Skeletal muscle tissue (tissue), 7 donors: ENCODE measurements around the genes ZC3H4, C5AR1, DHX34 and PLA2G4C.

- PRO-cap, 3 experiments: peak in 3 of 3 experiments; most common plus-strand start chr19:47113854 (in 1); most common minus-strand start chr19:47113748 (in 2)
- RAMPAGE, long total RNA: no peak
- RRBS, 2 experiments: 0% methylated on average over 4 of the region's 22 CpGs; no CpG with 5 or more reads in 1 of the 2 experiments
Measured at GRCh38 chr19:47113653-47114349, at the start of gene ZC3H4. Gene ZC3H4 (minus strand): TSS chr19:47113776.

DNA sequence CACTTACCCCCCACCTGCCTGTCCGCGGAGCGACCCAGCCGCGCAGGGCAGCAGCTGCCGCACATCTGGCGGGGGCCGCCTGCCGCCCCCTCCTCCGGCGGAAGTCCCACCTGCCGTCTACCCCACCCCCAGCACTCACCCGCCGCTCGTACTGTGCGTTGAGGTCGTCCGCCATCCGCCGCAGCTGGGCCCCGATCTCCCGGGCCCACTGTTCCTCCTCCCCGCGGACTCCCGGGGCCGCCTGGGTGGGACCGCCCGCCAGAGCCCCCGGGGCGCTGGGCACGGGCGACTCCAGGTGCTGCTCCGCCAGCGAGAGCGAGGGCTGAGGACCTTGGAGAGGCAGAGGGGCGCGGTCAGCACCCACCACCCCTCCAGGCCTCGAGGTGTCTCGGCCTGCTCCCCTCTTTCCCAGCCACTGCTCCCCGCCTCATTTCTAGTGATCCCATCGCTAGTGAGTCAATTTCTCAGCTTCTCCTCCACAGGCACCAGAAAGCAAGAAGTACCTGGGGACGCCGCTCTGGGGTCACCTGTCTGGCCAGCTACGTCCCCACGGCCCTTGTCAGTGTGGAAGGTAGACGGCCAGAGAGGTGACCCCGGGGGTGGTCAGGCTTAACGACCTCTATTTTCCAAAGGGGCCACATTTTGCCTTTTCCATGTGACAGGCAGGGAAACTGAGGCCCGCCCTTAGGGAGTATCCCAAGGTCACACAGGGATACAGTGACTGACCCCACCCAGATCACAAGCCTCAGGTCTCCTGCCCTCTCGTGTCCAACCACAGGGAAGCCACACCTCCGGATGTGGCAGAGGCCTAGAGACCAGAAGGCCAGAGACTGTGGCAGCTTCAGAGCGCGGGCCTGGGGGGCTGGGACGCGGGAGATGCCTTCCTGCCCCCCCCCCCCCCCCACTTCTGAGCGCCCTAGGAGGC lies 4.3 kb downstream of the BBC3 start:
- PRO-cap, 3 experiments: peak in 3 of 3 experiments; most common plus-strand start position 844 of the sequence (in 2); most common minus-strand start position 723 of the sequence (in 1)
- RAMPAGE, long total RNA: no peak
- RRBS, 2 experiments: 1 to 4% methylated on average over 13 of the region's 56 CpGs

DNA sequence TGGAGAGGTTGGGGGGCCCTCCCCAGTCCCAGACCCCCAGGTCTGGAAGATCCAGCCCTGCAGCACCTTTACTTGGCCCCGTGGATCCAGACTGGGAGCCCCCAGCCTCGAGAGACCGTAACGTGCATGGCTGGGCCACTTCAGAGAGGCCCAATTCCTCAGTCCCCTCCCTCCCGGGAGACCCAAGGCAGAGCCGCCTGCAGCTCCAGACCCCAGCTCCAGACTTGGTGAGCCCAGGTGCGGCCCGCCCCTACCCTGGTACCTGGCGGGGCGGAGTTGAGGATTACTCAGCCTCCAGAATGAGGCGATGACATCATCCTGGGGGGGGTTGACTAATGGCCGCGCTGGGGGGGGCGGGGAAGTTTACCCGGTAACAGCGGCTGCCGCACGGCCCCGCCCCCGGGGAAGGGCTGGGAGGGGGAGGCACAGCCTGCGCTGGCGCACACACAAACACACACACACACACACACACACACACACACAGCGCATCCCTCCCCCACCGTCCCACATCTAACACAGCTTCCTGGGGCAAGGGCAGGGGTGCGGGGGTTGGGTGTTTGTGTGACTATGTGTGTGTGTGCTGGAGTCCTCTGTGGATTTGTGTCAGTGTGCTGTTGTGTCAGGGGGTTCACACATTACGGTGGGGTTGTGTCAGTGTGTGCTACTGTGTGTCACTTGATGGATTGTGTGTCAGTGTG lies 10.1 kb upstream of the BBC3 start:
- PRO-cap, 3 experiments: no peak in any of the 3 experiments
- RAMPAGE, long total RNA: no peak
- RRBS, 2 experiments: no CpG with 5 or more reads among the region's 26 CpGs

DNA sequence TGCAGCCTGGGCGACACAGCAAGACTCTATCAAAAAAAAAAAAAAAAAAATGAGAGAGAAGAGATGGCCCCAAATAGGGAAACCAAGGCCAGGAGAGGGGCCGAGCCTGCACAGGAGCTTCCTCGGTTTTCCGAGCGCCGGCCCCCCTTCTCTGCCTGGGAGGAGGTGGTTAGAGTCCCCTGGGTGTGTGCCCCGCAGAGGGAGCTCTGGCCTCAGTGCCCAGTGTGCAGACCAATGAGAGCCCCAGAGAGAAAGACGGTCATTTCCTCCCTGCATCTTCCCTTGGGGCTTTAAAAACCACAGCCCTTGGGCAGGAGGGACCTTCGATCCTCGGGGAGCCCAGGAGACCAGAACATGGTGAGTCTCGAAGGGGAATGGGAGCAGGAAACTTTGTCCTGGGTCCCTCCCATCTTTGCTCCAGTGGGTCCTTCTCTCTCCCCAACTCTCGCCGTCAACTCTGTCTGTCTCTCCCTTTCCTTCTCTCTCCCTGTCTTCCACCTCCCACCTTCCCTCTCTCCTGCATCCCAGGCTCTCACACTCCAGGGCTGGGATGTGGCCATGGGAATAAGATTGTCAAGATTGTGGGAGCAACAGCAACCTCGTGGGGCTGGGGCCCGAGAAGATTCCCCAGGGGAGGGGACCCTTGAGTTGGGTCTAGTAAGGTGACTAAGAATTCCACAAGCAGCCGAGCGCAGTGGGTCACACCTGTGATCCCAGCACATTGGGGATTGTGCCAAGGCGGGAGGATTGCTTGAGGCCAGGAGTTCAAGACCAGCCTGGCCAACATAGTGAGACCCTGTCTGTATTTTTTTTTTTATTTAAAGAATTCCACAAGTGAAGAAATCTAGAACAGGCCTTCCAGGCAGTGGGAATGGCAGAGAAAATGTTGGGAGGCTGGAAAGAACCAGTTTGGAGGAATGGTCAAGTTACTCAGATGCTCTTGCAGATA lies at the start of gene C5AR1:
C5AR1 (plus strand) TSS at position 320 of the 949 bp plus-strand sequence.
- PRO-cap, 3 experiments: peak in 3 of 3 experiments; most common plus-strand start position 320 of the sequence (in 3); most common minus-strand start position 236 of the sequence (in 1)
- RAMPAGE, long total RNA: no peak
- RRBS, 2 experiments: no CpG with 5 or more reads among the region's 18 CpGs

GRCh38 chr19:47349151-47350290 lies at the start of gene DHX34:
Gene DHX34 (plus strand): TSS chr19:47349315.
- PRO-cap, 3 experiments: peak in 2 of 3 experiments; most common plus-strand start chr19:47349334 (in 1)
- RAMPAGE, long total RNA: no peak
- RRBS, 2 experiments: 1 to 2% methylated on average over 14 of the region's 60 CpGs

DNA sequence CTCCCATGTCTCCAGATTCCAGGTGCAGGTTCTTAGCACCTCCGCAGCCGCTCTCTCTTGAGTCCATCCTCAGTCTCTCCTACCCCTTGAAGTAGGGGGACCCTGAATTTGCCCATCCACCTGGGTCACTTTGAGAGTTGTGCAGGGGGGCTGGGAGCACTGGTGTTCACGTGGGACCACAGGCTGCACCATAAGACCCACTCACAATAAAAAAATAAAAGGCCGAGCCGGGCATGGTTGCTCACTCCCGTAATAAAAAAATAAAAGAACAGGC lies 33.2 kb downstream of the DHX34 start:
- PRO-cap, 3 experiments: no peak in any of the 3 experiments
- RAMPAGE, long total RNA: no peak
- RRBS, 2 experiments: 100% methylated on average over 1 of the region's 6 CpGs; no CpG with 5 or more reads in 1 of the 2 experiments

DNA sequence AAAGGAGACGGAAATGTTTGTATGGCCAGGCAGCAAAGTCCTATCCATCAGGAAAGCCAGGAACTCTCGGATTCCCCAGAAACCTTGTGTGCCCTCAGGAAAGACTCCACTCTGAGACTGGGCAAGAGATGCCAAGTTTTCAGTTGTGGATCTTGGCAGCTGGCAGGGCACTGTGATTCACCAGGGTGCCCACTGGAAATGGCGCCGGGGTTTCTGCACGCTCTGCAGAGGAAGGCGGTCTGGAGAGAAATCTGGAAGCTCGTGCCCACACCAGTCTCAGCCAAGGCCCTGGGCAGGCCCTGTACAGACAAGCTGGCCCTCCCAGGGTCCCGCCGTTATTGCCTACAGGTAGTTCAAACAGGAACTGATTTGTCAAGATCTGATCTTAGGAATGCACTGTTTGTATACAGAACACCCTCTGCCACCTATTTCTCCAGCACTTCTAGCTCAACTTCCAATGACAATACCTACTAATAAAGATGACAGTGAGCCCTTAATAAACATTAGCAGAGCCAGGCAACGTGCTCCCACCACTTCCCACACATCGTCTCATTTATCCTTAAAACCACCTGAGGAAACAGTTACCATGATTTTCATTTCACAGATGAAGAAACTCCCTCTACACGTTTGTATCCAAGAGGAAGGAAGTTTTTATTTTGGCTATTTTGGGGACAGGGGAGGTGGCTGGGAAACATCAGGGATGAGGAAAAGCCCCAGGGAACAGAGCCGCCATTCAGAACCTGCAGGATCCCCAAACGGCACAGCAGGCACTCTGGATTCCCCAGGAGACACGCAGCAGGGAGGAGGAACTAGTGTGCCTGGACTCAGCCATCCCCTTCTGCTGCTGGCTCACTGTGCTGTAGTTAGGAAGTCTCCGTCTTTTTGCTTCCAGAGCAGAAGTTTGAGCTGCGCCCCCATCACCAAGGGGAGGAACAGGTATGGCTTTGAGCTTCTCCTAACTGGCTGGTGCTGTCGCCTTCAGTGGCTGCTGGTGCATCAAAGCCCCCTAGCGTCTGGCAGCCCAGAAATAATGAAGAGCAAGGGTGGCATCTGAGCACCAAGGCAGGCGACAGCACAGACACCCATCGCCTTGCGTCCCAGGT lies 4.6 kb downstream of the NAPA start:
- PRO-cap, 3 experiments: no peak in any of the 3 experiments
- RAMPAGE, long total RNA: no peak
- RRBS, 2 experiments: no CpG with 5 or more reads among the region's 22 CpGs

DNA sequence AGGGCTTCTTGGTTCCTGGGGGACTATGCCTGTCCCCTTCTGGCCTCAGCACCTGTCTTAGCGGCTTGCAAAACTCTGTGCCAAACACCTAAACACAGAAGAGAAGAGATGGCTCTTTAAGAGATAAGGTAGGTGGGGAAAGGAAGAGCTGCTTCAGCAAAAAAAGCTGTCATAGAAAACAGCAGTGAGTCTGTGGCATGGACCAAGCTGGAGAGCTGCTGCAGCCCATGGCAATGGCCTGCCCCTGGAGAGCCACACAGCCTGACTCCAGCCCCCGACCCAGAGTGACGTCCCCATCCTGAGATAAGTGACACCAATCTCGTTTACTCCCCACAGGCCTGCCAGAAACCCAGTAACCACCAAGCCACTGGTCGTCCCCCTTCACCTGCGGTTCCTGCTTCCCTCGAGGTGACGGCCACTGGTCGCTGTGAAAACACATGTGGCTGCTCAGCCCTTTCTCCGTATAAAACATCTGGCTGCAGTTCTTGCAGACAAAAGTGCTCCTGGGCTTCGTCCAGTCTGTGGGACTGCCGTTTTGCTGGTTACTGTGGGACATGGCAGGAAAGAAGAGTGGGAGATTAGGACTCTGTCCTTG lies 25.0 kb upstream of the NAPA start:
- PRO-cap, 3 experiments: no peak in any of the 3 experiments
- RAMPAGE, long total RNA: no peak
- RRBS, 2 experiments: no CpG with 5 or more reads among the region's 12 CpGs

DNA sequence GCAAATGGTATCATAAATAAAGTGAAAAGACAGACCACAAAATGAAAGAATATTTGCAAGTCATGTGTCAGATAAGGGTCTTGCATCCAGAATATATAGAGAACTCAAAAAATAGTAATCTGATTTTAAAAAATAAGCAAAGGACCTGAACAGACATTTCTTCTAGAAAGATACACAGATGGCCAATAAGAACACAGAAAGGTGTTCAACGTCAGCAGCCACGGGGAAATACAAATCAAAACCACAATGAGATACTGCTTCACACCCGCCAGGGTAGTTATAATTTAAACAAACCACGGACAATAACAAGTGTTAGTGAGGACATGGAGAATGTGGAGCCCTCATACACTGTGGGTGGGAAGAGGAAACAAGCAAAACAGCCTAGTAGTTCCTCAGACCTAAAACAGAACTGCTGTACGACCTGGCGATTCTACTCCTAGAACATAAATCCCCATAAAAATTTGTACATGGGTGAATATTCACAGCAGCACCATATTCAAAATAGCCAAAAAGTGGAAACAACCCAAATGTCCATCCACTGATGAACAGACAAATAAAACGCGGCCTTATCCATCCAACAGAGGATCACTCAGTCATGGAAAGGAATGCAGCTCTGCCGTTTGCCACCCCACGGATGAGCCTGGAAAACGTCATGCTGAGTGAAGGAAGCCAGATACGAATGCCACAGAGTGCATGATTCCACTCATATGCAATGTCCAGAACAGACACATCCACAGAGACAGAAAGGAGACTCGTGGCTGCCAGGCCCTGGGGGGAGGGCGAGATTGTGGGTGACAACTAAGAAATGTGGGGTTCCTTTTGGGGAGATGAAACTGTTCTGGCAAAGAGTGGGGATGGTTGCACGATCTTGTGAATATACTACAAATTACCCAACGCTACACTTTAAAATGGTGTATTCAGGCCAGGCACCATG lies 26.9 kb upstream of the NAPA start:
- PRO-cap, 3 experiments: no peak in any of the 3 experiments
- RAMPAGE, long total RNA: no peak
- RRBS, 2 experiments: no CpG with 5 or more reads among the region's 16 CpGs

GRCh38 chr19:47600510-47601172 lies 8.3 kb upstream of the BICRA start:
- PRO-cap, 3 experiments: peak in 3 of 3 experiments; most common plus-strand start chr19:47600630 (in 2)
- RAMPAGE, long total RNA: no peak
- RRBS, 2 experiments: 1 to 3% methylated on average over 22 of the region's 50 CpGs

DNA sequence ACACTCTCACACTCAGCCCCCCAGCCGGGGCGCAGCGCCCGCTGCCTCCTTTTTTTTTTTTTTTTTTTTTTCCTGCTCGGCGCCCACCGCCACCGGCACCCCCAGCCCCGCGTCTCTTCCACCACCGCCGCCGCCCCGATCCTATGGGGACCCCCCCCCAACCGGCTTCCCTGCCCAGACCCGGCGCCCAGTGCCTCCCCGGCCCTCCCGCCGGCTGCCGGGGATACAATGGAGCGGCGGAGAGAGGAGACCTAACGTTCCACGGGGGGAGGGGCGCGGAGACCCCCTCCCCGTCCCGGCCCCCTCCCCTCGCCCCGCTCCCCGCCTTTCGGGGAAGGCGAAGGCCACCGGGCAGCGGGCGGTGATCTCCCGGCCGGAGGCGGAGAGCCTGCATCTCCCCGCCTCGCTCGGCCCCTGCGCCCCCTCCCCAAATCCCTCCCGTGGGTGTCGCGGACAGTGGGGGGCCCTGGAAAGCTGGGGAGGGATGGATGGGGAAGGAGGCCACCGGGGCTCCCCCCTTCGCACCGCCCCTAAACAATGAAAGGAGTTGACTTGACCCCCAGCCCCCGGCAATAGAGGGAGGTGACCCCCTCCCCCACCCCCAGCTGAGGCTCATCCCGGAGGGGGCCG lies 509 bp downstream of the BICRA start:
- PRO-cap, 3 experiments: no peak in any of the 3 experiments
- RAMPAGE, long total RNA: no peak
- RRBS, 2 experiments: 3% methylated on average over 30 of the region's 53 CpGs

DNA sequence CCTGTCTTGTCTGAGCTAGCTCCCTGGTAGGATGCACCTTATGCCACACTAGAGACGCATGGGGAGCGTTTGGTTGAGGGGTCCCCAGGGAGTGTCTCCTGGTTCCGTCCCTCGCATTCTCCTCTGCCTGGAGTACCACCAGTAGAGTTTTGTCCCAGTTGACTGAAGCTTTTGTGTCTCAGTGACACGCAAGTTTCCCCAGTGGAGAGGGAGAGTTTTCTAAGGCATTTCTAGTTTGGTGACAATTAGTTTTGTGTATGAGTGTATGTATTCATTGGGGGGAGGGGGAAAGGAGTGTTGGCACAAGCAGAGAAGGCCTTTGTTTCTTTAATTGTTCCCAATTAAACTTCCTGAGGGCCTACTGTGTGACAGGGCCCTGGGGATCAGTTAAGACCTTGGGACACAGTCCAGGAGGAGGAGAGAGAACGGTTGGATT lies 4.7 kb downstream of the BICRA start:
- PRO-cap, 3 experiments: no peak in any of the 3 experiments
- RAMPAGE, long total RNA: no peak
- RRBS, 2 experiments: no CpG with 5 or more reads among the region's 6 CpGs

DNA sequence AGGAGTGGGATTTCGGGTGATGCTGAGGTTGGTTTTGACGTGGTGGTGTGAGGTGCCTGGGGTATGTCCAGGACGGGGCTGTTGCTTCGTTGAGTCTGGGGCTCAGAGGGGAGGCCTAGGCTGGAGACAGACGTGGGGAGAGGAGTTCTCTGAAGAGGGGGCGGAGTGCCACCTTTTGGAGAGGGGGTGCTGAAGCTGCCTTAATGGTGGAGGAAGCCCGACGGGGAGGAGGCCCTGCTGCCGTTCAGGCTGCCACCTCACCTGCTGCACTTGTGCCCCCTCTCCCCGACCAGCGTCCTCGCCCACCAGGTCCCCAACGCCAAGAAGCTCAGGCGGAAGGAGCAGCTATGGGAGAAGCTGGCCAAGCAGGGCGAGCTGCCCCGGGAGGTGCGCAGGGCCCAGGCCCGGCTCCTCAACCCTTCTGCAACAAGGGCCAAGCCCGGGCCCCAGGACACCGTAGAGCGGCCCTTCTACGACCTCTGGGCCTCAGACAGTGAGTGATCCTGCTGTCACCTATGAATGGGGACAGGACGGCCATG lies 5.3 kb downstream of the NOP53 start:
- PRO-cap, 3 experiments: no peak in any of the 3 experiments
- RAMPAGE, long total RNA: no peak
- RRBS, 2 experiments: 80 to 100% methylated on average over 1 of the region's 23 CpGs

- PRO-cap, 3 experiments: no peak in any of the 3 experiments
- RAMPAGE, long total RNA: no peak
- RRBS, 2 experiments: 67 to 68% methylated on average over 6 of the region's 29 CpGs
Measured at GRCh38 chr19:47860735-47861329, 1.8 kb downstream of the TPRX2 start.

DNA sequence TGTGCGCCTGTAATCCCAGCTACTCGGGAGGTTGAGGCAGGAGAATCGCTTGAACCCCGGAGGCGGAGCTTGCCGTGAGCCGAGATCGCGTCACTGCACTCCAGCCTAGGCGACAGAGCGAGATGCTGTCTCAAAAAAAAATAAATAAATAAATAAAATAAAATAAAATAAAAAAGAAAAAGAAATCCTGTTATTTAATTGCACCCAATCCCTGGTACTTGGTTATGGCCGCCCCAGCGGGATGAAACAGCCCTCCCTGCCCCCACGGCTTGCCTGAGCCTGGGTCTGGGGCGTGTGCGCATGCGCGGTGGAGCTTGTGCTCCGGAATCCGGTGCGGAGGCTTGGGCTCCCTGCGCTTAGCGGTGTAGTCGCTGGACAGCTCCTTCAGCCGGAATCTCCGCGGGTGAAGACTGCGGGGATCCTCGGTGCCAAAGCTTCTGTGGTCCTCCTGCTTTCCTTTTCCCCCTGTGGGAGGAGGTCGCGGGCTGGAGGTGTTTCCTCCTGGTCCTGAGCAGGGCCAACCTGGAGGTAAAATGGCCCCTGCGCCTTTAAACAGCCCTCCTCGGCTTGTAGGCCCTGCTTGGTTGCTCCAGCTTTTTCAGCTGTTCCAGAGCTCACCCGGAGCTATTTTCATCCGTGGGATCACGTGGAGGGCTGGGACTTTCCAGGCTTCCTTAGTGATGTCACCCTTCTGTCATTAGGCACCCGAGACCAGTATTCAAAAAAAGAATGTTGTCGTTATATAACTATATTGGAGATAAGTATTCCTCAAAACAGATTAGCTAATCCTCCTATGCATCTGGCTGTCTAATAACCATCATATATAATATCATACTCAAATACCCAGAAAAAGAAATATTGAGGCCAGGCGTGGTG lies at the start of gene PLA2G4C:
PLA2G4C (minus strand) TSS at position 604 of the 876 bp plus-strand sequence.
- PRO-cap, 3 experiments: peak in 3 of 3 experiments; most common plus-strand start position 301 of the sequence (in 1); most common minus-strand start position 569 of the sequence (in 2)
- RAMPAGE, long total RNA: no peak
- RRBS, 2 experiments: 2 to 3% methylated on average over 6 of the region's 39 CpGs

DNA sequence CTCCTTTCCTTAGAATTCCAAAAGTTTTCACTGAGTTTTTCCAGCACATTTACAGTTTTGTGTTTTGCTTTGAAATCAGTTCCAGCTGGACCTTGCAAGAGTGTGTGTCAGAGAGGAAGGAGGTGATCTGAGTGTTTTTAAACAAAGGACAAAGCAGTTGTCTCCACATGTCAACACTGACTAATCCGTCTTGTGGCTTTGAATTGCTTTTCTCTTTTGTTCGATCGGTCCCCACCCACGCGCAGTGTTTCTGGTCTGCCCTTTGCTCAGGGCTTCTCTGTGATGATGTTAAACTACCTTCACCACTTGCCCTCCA lies 13.2 kb upstream of the PLA2G4C start:
- PRO-cap, 3 experiments: no peak in any of the 3 experiments
- RAMPAGE, long total RNA: no peak
- RRBS, 2 experiments: no CpG with 5 or more reads among the region's 5 CpGs

DNA sequence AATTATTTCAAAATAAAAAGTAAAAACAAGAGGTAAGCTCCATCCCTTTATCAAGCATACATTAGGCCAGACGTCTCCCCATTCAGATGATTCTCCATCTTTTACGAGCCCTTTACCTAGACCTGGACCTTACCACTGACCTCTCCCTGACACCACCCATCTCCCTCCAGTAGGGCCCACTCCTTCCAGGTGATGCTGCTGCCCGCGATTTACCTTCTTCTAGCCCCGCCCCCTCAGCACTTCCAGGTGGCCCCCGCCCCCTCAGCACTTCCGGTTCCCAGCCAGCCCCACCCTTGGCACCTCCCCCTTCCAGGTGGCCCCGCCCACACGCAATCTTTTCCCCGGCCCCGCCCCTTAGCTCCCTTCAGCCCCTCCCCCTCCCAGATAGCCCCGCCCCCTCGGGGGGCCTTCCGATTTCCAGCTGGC lies 662 bp downstream of the LIG1 start:
- PRO-cap, 3 experiments: no peak in any of the 3 experiments
- RAMPAGE, long total RNA: no peak
- RRBS, 2 experiments: 3% methylated on average over 4 of the region's 14 CpGs

DNA sequence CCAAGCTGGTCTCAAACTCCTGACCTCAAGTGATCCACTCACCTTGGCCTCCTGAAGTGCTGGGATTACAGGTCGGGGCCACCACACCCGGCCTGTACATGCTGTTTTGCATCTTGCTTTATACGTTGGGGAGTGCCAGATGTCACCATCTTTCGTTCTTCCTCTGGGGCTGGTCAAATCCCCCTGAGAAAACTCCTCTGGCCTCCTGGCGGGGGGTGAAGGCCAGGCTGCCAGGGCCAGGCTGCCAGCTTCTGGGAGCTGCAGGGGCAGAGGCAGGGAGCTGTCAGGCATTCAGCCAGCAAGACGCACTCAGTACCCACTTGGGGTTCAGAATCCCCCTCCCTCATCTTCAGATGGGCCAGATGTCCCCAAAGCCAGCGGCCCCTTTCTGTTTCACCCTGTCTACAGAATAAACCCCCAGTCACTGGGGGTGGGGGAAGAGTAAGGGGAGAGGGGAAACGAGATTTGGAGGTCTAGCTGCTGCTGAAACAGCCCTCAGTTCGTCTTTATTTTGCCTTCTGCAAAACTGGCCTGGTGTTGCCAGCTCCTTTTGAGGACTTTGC lies 16.1 kb downstream of the ZSWIM9 start:
- PRO-cap, 3 experiments: no peak in any of the 3 experiments
- RAMPAGE, long total RNA: no peak
- RRBS, 2 experiments: no CpG with 5 or more reads among the region's 9 CpGs

- PRO-cap, 3 experiments: no peak in any of the 3 experiments
- RAMPAGE, long total RNA: no peak
- RRBS, 2 experiments: no CpG with 5 or more reads among the region's 16 CpGs
Measured at GRCh38 chr19:48308510-48309273, 13.1 kb downstream of the ODAD1 start.

- PRO-cap, 3 experiments: peak in 1 of 3 experiments; most common minus-strand start chr19:48333926 (in 1)
- RAMPAGE, long total RNA: no peak
- RRBS, 2 experiments: no CpG with 5 or more reads among the region's 46 CpGs
Measured at GRCh38 chr19:48333616-48334300, 8.4 kb downstream of the EMP3 start.